Lower leg skin (tissue), 2 donors: ENCODE measurements around the genes ENSG00000269825, ZNF28, ZNF665, ZNF677 and ZNF813.

GRCh38 chr19:52230876-52231517, 38.4 kb upstream of the ZNF766 start:
- PRO-cap = no peak
- RAMPAGE, long total RNA, 2 experiments = no peak in any of the 2 experiments

GRCh38 chr19:52643866-52644593, 46.3 kb downstream of the ENSG00000269825 start:
- PRO-cap = no peak
- RAMPAGE, long total RNA, 2 experiments = no peak in any of the 2 experiments

DNA sequence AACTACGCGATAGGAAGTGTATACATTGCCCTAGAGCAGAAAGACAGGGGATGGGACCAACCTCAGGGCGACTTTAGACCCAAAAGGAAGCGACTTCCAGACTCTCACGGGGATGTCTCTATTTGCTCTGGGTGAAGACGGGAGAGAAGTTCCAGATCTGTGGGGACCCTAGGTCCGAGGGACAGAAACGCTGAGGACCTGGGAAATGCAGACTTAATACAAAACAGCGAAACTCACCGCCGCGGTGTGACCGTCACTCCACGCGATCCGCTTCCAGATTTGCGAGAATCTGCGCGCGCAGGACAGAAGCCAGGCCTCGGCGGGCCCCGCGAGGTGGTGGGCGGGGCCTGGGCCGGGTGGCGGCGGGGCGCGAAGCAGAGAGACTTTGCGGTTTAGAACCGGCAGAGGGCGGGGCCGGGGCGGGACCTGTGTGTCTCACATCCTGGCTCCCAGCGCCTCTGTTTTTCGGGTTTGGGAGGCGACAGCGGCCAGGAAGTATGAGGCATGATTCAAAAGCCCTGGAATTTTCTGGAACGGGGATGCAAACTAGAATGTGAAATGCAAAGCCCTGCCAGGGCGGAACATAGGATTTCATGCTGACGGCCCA, at the start of gene ENSG00000269825:
Gene ENSG00000269825 (minus strand): TSS at position 291 of the 607 bp plus-strand sequence.
- PRO-cap = bidirectional peak, plus-strand start at position 461 of the sequence, minus-strand start at position 281 of the sequence
- RAMPAGE, long total RNA, 2 experiments = start-site peak on the minus strand in 2 of 2 experiments, centred at positions 302 to 310 of the sequence, 66 to 173 reads per replicate

DNA sequence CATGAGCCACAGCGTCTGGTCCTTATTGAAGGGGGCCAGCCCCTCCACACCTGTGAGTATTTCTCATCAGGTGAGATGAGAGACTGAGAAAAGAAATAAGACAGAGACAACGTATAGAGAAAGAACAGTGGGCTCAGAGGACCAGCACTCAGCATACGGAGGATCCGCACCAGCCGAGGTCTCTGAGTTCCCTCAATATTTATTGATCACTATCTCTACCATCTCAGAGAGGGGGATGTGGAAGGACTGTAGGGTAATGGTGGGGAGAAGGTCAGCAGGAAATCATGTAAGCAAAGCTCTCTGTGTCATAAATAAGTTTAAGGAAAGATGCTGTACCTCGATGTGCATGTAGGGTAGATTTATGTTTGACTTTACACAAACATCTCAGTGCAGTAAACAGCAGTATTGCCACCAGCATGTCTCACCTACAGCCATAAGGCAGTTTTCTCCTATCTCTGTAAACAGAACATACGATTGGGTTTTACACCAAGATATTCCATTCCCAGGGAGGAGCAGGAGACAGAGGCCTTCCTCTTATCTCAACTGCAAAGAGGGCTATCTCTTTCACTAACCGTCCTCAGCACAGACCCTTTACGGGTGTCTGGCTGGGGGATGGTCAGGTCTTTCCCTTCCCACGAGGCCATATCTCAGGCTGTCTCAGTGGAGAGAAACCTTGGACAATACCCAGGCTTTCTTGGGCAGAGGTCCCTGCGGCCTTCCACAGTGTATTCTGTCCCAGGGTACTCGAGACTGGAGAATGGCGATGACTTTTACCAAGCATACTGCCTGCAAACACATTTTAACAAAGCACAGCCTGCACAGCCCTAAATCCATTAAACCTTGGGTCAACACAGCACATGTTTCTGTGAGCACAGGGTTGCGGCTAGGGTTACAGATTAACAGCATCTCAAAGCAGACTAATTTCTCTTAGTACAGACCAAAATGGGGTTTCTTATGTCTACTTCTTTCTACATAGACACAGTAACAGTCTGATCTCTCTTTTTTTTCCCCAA, 11.0 kb downstream of the ZNF611 start:
- PRO-cap = no peak
- RAMPAGE, long total RNA, 2 experiments = no peak in any of the 2 experiments

DNA sequence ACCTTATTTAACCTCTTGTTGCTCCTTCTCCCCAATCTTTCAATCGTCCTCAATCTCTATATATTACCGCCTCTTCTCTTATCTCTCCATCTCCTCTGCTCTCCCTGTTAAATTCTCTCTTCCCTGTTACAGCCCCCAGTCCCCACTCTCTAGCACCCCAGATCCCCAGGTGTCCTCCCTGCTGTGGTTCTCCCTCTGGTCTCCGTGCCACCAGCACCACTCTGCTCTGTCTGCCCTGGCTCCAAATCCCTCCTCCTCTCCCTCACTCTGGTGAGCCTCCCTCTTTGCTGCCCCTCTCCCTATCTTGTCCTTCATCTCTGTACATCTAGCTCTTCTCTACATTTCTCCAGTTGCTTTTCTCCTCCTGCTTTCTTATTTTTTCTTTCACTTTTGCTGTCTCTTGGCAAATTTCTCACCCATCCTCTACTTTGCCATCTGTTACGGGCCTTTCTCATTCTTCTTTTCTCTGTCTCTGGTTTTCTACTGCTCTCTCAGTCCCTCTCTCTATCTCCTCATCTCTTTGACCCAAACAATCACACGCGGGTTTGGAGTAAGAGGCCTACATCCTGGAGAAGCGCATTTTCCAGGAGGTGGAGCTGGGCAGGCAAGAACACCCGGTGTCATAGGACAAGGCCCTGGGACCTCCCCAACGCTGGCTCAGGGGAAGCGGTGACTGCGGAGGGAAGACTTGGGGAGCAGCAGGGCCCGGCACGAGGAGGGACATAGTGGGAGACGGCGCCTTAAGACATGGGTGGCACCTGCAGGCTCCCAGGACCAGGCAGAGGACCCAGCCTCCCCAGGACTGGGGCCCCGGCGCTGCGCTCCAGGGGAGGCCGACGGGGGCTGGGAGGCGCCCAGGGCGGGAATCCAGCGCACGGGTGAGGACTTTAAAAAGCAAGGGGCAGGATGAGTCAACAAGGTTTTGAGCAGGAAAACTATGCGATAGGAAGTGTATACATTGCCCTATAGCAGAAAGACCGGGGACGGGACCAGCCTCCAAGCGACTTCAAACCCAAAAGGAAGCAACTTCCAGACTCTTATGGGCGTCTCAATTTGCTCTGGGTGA, 10.0 kb downstream of the ZNF611 start:
- PRO-cap = no peak
- RAMPAGE, long total RNA, 2 experiments = start-site peak on the minus strand in 1 of 2 experiments, centred at positions 309 to 811 of the sequence, 5 reads per replicate

DNA sequence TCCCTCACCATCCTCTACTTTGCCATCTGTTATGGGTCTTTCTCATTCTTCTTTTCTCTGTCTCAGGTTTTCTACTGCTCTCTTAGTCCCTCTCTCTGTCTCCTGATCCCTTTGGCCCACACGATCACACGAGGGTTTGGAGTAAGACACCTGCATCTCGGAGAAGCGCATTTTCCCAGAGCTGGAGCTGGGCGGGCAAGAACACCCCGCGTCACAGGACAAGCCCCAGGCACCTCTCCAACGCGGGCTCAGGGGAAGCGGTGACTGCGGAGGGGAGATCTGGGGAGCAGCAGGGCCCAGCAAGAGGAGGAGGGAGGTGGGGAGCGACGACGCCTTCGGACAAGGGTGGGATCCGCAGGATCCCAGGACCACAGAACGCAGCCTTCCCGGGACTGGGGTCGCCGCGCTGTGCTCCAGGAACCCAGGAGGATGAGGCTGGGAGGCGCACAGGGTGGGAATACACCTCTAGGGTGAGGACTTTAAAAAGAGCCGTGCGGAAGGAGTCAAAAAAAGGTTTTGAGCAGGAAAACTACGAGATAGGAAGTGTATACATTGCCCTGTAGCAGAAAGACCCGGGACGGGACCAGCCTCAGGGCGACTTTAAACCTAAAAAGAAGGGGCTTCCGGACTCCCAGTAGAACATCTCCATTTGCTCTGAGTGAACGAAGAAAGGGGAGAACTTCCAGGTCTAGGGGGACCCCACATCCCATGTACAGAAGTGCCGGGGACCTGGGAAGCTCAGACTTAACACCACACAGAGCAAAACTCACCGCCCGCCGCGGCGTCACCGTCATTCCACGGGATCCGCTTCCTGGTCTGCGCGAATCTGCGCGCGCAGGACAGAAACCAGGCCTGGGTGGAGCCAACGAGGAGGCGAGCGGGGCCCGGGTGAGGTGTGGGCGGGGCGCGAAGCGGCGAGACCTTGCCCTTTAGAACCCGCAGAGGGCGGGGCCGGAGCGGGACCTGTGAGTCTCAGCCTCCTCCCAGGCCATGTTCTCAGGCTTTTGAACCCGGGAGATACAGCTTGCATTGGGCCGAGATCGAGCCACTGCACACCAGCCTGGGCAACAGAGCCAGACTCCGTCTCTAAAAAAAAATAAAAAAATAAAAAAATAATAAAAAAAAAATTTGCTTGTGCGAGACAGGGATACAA, at the start of gene ZNF28:
Gene ZNF28 (minus strand): TSS at position 818 of the 1,153 bp plus-strand sequence.
- PRO-cap = bidirectional peak, plus-strand start at position 932 of the sequence, minus-strand start at position 818 of the sequence
- RAMPAGE, long total RNA, 2 experiments = no peak in any of the 2 experiments

- PRO-cap = no peak
- RAMPAGE, long total RNA, 2 experiments = no peak in any of the 2 experiments
Observed at GRCh38 chr19:52856831-52857433, 487 bp downstream of the ZNF468 start.

DNA sequence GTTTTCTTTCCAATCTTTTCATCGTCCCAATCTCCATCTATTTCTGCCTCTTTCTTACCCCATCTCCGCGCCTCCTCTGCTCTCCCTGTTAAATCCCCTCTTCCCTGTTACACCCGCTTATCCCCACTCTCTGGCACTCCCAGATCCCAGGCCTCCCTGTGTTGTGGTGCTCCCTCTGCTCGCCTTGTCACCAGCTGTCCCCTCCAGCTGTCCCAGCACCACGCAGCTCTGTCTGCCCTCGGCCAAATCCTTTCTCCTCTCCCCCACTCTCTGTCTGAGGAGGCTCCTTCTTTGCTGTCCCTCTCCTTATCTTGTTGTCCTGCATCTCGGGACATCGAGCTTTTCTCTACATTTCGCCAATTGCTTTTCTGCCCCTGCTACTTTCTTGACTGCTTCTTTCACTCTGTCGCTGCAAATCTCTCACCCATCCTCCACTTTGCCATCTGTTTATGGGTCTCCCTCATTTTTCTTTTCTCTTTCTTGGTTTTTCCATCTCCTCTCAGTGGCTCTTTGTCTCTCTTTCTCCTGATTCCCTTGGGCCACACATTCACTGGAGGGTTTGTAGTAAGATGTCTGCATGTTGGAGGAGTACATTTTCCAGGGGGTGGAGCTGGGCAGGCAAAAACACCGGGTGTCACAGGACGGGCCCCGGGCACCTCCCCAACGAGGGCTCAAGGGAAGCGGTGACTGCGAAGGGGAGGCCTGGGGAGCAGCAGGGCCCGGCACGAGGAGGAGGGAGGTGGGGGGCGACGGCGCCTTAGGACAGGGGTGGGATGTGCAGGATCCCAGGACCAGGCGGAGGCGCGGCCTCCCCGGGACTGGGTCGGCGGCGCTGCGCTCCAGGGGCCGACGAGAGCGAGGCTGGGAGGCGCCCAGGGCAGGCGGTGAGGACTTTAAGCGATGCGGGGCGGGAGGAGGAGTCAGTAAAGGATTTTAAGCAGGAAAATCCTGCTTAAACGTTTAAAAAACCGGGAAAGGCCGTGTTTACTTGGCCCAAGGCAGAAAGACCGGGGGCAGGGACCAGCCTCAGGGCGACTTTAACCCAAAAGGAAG, 717 bp downstream of the ZNF160 start:
- PRO-cap = unidirectional peak, plus-strand start at position 794 of the sequence; bidirectional peak, plus-strand start at position 852 of the sequence, minus-strand start at position 814 of the sequence
- RAMPAGE, long total RNA, 2 experiments = no peak in any of the 2 experiments

GRCh38 chr19:53193109-53193802, at the start of gene ZNF665:
Gene ZNF665 (minus strand): TSS chr19:53193358.
- PRO-cap = unidirectional peak, minus-strand start at chr19:53193344
- RAMPAGE, long total RNA, 2 experiments = no peak in any of the 2 experiments

DNA sequence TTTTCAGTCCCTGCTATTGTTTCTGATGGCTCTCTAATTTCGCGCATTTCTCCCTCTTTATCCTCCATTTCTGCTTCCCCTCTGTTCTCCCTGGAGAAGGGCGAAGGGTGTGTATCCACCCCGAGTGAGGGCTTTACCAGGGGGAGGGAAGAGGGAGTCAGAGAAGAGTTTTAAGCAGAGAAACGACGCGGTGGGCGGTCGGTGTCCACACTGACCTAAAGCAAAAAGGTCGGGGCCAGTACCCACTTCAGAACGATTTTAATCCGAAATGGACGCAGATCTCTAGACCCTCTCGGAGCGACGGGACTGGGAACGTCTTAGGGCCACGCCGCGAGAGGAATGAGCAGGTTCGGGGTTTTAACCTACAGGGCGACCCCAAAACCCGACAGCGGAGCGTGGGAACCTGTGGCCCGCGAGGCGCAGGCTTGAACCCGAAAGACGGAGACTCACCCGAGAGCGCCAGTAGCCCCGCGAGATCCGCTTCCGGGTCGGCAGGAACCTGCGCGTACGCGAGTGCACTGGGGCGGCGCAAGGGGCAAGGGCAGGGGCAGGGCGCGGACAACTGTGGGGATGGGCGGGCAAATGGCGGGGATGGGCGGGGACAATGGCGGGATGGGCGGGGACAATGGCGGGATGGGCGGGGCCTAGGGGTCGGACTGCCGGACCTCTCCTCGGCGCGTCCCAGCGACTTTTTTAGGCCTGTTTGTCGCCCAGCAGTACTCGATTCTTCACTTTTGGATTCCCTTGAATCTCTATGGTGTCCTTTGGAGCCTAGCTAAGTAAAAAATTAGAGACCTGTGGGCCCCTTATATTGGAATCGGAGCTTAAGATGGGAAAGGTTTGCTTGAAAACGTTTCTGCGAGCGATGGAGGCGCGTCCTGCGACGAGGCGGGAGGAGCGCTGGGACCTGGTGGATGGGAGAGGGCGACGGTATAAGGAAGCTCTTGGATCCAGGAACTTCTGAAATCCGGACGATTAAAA, at the start of gene ZNF677:
Gene ZNF677 (minus strand): TSS at position 490 of the 981 bp plus-strand sequence.
- PRO-cap = bidirectional peak, plus-strand start at position 625 of the sequence, minus-strand start at position 440 of the sequence
- RAMPAGE, long total RNA, 2 experiments = start-site peak on the minus strand in 2 of 2 experiments, centred at positions 483 to 484 of the sequence, 53 to 124 reads per replicate

- PRO-cap = bidirectional peak, plus-strand start at chr19:53467744, minus-strand start at chr19:53467621
- RAMPAGE, long total RNA, 2 experiments = start-site peak on the plus strand in 1 of 2 experiments, at chr19:53467738-53467762 at its widest, 49 reads per replicate
Observed at GRCh38 chr19:53467470-53468654, at the start of gene ZNF813. Gene ZNF813 (plus strand): TSS chr19:53467733.

GRCh38 chr19:53503280-53504398, 34.3 kb upstream of the ZNF331 start:
- PRO-cap = no peak
- RAMPAGE, long total RNA, 2 experiments = no peak in any of the 2 experiments

- PRO-cap = no peak
- RAMPAGE, long total RNA, 2 experiments = no peak in any of the 2 experiments
Observed at GRCh38 chr19:53504399-53504624, 33.6 kb upstream of the ZNF331 start.

DNA sequence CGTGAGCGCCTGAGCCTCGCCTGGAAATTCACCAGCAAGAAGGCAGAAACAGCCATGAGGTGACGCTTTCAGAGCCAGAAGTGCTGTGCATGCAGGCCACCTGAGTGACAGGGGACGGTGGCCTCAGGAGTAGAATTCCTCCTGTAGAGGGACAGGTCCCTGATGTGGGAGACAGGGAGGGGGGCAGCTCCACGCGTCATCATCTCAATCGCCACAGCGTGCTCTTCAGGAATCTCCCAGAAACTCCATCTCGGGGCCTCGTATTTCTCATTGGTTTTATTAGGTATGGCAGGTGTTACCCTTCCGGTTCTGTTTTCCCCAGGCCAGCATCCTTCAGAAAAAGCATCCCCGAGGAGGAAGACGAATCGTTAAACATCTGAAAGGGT, 942 bp downstream of the ZNF331 start:
- PRO-cap = no peak
- RAMPAGE, long total RNA, 2 experiments = no peak in any of the 2 experiments

GRCh38 chr19:53566479-53566958, 28.6 kb downstream of the ZNF331 start:
- PRO-cap = no peak
- RAMPAGE, long total RNA, 2 experiments = no peak in any of the 2 experiments

DNA sequence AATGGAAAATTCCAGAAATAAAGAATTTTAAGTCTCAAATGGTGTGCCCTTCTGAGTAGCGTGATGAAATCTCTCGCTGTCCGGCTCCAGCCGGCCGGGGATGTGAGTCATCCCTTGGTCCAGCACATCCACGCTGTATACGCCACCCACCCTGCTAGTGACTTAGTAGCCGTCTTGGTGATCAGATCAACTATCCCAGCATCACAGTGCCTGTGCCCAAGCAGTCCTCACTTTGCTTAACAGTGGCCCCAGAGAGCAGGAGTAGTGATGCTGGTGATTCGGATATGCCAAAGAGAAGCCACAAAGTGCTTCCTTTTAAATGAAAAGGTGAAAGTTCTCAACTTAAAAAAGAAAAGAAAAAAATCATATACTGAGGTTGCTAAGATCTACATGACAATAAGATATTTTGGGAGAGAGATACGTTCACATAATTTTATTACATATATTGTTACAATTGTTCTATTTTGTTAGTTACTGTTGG, 40.1 kb downstream of the ZNF331 start:
- PRO-cap = no peak
- RAMPAGE, long total RNA, 2 experiments = no peak in any of the 2 experiments

DNA sequence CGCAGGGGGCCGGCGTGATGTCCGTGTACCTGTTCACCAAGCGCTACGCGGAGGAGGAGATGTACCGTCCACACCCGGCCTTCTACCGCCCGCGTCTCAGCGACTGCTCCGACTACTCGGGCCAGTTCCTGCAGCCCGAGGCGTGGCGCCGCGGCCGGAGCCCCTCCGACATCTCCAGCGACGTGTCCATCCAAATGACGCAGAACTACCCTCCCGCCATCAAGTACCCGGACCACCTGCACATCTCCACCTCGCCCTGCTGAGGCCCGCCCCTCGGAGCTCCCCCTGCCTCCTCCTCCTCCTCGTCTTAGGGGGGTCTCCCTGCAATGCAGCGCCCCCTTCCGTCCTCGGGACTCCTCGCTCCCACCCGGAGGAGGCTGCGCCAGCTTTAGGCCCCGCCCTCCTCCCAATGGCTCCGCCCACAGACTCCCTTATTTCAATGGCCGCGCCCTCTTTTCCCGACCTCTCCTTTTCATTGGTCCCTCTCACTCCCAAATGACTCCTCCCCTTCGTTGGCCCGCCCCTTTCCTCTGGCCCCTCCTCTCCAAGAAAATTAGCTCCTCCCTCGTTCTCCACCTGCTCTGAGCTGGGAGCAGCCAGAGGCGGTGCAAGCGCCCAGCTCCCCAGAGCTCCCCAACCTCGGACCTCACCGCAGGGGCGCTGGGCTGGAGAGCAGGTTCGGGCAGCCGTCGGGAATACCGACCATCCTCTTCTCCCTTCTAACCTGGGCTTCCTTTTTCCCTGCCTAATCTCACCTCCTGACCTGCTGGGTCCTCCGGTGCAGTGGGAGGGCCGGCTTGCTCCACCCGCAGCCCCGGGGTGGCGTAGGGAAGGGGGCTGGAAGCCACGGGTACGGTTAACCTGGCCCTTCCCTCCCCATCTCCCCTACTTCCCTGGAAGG, 20.5 kb upstream of the CACNG8 start:
- PRO-cap = no peak
- RAMPAGE, long total RNA, 2 experiments = no peak in any of the 2 experiments

DNA sequence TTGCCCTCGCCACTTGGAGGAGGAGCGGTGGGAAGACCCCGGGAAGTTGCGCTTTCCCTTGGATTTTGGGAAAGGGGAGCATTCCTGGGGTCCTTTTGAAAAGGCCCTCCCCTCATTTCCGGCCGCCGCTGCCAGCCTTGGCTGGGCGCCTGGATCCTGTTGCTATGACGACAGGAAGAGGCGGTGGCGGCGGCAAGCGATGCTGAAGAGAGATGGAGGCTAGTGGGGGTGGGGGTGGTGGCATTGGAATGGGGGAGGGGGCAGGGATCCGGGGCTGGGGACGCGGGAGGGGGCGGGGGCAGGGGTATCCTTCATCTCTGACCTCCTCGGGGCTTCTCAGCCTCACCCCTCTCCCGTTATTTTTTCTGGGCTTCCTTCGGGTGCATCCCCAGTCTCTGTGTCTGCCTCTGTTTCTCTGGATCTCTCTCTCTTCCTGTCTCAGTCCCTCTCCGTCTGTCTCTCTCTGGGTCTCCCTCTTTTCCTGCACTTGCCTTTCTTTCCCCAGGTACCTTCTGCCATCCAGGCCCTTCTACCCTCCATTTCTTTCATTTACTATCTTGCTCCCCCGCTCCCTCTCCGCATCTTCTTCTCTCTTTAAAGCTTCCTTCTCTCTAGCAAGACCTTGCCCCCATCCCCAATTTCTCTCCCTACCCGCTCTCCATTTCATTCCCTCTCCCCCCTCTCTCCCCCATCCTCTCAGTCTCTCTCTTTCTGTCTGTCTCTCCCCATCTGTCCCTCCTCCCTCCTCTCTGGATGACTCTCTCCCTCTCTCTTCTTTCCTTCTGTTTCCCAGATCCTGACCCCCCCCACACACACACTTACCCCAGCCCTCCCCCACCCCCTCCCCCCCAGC, 4.2 kb upstream of the CACNG8 start:
- PRO-cap = no peak
- RAMPAGE, long total RNA, 2 experiments = no peak in any of the 2 experiments

DNA sequence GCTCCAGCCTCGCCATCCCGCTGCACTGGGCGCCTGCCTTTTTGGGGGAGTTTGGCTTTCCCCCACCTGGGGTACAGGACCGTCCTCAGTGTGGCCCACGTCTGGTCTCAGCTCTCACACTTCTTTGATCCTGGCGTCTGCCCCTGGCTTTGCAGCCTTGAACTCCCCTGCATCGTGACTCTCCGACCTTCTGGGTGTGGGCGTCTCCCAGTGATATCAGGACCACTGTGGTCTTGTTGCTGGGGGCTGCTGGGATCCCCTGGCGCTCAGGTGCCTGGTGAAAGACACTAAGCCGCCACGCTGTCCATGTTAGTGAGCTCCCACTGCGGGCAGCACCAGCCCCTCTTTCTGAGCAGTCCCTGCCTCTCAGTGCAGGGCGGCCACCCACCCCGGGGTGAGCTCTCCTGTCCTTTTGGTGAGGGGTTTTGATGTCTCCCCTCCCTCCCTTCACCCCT, 1.2 kb downstream of the CNOT3 start:
- PRO-cap = no peak
- RAMPAGE, long total RNA, 2 experiments = no peak in any of the 2 experiments

DNA sequence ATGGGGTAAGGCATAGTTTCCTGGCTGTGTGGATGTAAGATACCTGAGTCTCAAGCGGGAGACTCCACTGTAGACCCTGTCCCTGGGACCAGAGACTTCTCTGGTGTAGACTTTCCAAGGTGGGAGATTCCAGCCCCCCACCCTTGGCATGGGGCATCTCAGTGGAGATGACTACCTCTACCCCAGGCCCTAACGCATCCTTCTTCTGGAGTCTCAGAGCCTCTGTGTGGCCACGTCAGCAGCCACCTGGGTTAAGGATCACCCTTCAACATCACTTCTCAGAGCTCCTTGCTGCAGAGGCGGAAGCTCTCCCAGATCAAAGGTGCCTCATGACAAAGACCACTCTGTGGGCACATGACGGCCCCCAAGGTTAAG, 2.1 kb downstream of the CNOT3 start:
- PRO-cap = no peak
- RAMPAGE, long total RNA, 2 experiments = no peak in any of the 2 experiments